Cardiac septum (tissue), 1 donor: ENCODE measurements around the gene CSRP3.

GRCh38 chr11:18309615-18310190, 12.2 kb downstream of the HPS5 start:
- PRO-cap = no peak

- PRO-cap = no peak
Measured at GRCh38 chr11:18394720-18395035, 315 bp downstream of the LDHA start.

DNA sequence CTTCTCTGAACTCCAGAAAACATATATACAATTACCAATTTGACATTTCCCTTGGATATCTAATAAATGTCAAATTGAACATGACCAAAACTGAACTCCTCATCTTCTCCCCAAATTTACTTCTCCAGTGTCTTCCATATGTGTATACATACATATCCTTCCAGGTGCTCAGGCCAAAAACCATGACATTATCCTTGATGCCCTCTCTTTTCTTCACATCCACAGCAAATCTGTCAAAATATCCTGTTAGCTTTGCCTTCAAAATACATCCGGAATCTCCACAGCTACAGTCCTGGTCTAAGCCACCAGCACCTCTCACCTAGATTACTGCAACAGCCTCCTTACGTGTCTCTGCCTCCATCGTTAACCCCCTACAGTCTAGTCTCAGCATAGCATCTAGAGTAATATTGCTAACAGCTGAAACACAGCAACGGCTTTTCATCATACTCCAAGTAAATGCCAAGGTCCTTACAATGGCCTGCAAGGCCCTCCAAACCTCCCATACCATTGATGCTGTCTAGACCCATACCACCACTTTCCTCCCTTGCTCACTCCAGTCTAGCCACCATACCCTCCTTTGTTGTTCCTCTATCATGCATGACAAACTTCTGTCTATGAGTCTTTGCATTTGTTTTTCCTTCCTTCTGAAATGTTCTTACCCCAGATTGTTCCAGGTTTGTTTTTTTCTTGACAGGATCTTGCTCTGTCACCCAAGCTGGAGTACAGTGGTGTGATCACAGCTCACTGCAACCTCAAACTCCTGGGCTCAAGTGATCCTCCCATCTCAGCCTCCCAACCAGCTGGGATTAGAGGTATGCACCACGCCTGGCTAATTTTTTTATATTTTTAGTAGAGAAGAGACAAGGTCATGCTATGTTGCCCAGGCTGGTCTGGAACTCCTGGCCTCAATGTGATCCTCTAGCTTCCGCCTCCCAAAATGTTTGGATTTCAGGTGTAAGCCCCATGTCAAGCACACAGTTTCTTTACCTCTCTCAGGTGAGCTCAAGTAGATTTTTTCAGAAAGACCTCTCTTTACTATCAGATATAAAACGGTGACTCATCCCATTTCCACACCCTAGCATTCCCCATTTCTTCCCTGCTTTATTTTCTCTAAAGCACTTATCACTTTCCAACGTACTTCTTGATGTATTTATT, 4.1 kb downstream of the TSG101 start:
- PRO-cap = no peak

DNA sequence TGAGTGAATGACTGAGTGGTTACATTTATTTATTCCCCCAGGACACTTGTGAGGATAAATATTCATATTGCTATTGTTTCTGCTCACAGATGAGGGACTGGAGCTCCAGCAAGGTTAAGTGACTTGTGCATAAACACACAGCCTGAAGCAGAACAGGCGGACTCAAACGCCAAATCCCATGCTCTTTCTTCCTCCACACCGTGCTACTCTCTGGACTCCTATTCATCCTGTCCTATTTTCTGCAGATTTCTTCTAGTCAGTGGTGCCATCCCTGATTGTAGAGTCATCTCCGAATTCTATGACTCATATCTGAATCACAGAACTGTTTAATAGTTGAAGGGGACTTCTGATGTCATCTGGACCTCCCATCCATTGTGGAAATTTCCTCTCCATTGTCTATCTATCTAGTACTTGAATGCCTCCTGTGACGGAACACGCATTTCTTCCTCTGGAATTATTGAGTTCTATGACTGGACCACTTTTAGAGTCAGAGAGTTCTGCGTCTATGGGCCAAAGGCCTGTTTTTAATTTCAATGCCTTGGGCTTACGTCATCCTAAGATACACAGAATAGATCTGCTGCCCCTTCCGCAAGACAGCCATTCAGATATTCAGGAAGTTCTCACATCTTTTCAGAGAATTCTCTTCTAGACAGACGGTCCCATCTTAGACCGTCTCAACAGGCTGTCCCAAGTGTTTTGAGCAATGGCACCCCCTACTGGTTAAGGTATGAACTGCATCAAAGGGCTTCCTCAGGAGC, 27.7 kb downstream of the PTPN5 start:
- PRO-cap = bidirectional peak, plus-strand start at position 490 of the sequence, minus-strand start at position 224 of the sequence

DNA sequence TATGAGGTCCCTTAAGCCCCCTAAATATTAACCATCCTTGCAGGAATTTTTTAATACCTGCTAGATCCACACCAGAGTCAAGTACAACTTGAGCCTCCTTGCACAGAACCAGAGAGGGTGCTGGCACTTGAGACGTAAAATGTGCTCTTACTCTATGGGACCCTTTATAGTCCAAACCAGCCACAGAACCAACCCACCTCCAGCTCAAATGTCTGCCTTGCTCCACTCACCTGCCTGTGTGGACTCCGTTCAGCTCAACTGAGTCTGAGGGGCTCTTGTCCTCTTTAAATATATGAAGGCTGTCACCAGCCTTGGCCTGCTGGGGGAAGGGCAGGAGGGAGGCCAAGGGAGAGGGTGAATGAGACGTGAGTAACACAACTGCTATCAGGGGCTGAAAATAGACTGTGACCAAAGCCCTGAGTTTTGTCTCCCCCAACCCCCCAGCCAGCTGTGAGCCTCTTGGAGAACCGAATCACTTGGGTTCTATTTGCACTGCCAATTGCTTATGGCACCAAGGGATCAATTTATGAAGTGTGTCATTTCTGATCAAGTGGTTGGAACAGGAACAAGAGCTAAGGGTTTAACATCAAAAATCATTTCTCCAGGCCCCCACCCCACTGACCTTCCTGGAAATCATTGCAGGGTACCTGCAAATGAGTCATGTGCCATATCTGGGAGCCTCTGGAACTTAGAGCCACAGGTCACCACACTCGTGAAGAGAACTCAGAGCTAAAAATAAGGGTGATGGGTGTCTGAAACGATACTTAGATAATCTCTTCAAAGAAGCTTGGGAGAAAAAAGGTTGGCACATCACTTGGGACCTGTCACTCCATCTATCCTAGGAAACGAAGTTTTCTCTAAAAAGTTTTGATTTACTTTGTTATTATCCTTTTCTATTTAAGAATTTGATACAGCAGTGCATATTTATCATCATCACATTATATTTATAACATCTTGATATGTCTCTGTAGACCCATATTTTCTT, at the start of gene CSRP3:
CSRP3 (minus strand) TSS at position 260 of the 985 bp plus-strand sequence.
- PRO-cap = unidirectional peak, minus-strand start at position 140 of the sequence; unidirectional peak, minus-strand start at position 260 of the sequence

DNA sequence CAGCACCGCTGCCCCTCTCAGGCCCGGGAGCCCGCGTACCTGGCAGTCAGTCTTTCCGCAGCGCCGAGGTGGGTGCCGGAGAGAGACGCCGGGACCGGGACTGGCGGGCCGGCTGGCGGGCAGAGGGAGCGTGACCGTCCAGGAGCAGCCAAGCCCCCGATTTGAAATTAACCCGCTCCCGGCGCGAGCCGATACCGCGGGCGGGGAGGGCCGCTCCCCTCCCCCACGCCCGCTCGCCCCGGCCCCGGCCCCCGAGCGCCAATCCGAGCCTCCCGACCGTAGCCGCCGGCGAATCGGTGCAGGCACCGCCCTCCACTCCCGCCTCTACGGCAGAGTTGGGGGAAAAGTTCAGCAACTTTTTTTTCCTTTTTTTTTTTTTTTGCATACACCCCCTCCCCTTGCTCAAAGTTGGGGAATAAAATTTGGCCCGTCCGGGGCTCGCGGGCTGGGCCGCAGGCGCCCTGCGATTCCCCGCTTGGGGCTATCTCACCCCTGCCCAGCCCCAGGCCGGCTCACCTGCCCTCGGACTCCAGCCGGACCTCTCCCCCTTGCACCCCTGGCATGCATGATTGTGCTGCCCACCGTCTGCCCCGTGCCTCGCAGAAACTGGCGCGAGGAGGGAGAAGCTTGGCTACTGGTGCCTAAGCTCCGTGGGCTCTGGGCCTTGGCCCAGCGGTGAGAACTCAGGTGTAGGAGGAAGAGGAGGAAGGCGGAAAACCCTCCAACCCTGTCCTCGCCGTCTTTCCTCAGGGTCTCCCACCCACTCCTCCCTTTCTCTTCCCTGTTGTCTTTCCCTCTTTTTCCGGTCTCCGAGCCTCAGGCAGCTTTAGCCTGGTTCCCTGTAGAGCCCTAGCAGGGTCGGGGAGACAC, 948 bp upstream of the E2F8 start:
- PRO-cap = no peak

GRCh38 chr11:19341979-19342215, 101.2 kb upstream of the E2F8 start:
- PRO-cap = no peak

GRCh38 chr11:19350324-19351352, 109.9 kb upstream of the E2F8 start:
- PRO-cap = no peak

DNA sequence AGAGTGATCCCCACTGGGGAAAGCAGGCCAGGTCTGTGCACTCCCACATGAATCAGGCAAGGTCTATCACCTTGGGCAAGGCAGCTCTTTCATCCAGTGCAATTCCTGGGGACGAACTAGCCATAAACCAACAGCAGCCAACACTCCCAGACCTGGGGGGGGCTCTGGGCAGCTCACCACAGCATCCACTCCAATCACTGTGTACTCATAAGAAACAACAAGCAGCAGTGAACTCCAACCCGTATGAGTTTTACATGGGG, 157.4 kb upstream of the NAV2 start:
- PRO-cap = no peak

DNA sequence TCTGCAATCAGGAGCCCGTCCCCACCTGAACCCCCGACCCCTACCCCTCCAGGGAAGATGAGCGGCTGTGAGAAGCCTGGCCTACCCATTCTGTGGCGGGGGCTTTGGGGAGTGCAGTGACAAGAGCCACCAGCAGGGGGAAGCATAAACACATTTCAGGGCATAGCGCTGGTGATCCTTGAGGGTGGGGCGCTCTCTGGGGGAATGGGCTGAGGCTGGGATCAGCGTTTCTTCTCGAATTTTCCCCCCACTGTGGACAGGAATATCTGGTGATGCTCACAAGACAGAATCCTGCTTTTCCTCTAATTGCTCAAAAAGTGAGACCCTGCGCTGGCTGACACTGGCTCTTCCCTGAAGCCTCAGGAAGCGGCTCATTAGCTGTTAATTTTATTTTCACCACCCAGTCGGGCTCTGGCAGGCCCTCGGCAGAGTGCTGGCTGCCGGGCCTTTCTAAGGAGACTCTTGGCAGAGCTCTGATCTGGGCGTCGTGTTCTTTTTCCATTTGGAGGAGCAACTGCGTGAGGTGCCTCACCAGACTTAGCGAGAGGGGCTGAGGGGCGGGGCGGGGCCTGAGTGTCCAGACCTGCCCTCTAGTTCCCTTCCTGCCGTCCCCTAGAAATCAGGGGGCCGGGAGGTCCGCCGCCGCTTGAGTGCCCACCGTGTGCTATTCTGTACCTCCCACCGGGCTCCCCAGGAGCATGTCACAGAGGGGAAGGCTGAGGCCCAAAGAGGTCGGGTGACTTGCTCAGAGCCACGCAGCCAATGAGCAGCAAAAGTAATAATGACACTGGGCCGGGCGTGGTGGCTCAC, 148.4 kb upstream of the NAV2 start:
- PRO-cap = unidirectional peak, plus-strand start at position 250 of the sequence

- PRO-cap = no peak
Measured at GRCh38 chr11:19595817-19596885, 116.5 kb upstream of the NAV2 start.

DNA sequence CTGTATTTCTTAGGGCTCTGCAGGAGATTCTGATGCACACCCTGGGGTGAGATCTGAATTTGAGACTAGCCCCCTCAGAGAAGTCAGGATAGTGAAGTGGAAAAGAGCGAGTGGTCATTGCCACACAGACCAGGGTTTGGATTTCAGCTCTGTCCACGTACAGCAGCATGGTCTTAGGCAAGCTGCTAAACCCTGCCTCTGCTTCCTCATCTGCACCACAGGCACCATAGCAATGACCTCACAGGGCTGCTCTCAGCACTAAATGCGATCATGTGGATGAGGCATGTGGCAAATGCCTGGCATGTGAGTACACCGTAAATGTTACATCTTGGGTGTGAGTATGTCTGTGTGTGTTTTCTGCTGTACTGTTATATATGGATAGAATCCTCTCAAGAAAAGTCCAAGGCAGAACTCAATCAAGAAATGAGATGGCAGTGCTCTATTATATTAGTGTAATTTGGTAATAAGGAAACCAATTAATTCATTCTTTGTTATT, 15.8 kb downstream of the NAV2 start:
- PRO-cap = no peak

DNA sequence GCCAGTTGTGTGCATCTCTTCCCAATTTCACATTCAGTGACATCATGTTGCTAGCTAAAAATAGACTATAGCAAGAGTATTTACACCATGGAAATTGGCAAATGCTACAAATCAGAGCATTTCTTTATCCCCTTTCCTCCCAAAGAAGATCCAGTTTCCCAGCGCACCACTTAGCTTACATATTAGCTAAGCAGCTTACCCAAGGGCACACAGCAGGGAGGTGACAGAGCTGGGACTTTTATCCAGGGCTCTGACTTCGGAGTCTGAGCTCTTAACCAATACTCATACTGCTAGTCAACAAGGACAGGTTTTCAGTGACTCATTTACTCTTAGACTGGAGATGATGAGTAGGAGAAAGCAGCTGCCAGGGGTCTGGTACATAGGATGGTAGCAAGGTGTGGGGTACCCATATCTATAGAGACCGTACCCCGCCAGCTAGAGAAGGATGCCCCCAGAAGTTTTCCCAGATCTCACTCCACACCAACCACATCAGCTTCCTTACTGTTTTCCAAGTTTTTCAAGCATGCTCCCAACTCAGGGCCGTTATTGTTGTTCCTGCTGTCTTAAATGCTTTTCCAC, 38.5 kb downstream of the NAV2 start:
- PRO-cap = no peak

GRCh38 chr11:20000491-20001246, 159.6 kb downstream of the DBX1 start:
- PRO-cap = no peak

GRCh38 chr11:20020204-20020564, 140.1 kb downstream of the DBX1 start:
- PRO-cap = no peak

- PRO-cap = no peak
Measured at GRCh38 chr11:20367508-20368091, 4.1 kb downstream of the HTATIP2 start.

DNA sequence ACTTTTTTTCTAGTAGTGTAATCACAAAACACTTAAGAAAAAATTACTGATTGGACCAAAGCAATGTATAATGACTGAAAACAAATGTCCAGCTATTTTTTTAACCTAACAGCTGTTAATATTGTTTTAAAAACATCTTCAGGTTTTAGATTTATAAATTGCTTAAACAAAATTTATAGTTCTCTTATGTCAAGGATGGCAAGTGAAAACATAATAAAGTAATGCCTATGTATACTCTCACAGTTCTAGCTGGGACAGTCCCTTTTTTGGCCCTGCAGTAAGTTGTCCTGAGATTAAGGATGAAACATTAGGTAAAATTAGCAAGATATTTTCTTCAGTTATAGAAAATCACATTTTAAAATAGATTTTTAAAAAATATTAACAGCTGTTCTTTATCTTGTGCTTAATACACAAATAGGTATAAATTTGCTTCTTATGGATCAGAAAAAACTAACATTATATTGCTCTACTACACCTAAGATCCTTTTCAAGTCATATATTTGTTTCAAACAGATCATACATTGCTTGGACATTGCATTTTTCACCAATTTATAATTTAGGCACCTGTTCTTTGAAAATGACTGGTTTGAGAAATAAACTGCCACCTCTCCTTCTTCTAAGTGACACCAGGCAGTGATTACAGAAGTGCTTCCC, 4.2 kb upstream of the CCDC34 start:
- PRO-cap = no peak

- PRO-cap = no peak
Measured at GRCh38 chr11:27422308-27422826, 50.2 kb downstream of the LGR4 start.

DNA sequence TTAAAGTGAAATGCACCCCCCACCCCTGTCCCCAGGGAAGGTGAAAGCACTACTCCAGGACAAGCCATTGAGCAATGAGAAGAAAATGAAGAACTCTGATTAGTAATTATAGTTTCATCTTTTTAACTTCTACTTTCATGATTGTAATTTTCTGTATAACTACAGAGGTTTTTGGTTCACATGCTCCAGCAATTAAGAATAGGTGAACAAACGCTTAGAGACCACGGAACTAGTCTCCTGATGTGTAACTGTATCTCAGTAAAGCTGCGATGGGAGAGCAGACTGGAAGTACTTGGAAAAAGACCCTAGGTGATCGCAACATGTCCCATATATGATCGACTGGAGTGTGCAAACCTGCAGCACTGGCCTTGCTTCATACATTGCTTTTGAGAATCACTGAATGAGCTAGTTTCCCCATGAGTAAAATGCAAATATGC, 3.0 kb downstream of the LGR4 start:
- PRO-cap = no peak

- PRO-cap = unidirectional peak, plus-strand start at chr11:28107847
Measured at GRCh38 chr11:28107008-28108006, 649 bp downstream of the KIF18A start.